Vein endothelial cell (primary cell): ENCODE measurements around the gene ESRRA.

DNA sequence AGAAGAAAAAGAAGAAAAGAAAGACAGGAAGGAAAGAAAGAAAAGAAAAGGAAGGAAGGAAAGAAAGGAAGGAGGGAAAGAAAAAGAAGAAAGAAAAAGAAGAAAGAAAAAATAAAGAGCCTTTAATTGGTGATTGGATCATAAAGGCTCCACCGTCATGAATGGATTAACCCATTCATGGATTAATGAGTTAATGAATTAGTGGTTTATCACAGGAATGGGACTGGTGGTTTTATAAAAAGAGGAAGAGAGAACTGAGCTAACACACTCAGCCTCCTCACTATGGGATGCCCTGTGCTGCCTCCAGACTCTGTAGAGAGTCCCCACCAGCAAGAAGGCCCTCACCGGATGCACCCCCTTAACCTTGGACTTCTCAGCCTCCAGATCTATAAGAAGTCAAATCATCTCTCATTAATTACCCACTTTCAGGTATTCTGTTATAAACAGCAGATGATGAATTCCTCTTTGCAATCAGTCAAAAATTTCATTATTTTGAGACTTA, 9.1 kb upstream of the PLAAT2 start:
- CAGE, long polyA plus RNA = no peak

GRCh38 chr11:63609572-63610085, 4.6 kb downstream of the PLAAT3 start:
- CAGE, long polyA plus RNA = no peak

DNA sequence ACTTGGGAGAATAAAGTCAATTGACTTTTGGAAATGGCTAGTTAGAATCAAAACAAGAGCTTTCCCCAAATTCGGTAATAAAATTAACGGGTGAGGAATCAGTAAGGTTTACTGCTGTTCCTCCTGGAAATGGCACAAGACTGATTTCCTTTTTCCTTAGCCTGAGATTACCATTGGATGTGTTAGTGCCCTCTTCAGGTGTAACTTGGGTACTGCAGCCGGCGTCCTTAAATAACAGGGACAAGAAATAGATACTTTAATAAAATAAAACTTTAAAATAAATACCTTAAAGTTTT, 29.9 kb downstream of the ZFTA start:
- CAGE, long polyA plus RNA = no peak

GRCh38 chr11:63765212-63765900, 3.2 kb downstream of the ZFTA start:
- CAGE, long polyA plus RNA = no peak

DNA sequence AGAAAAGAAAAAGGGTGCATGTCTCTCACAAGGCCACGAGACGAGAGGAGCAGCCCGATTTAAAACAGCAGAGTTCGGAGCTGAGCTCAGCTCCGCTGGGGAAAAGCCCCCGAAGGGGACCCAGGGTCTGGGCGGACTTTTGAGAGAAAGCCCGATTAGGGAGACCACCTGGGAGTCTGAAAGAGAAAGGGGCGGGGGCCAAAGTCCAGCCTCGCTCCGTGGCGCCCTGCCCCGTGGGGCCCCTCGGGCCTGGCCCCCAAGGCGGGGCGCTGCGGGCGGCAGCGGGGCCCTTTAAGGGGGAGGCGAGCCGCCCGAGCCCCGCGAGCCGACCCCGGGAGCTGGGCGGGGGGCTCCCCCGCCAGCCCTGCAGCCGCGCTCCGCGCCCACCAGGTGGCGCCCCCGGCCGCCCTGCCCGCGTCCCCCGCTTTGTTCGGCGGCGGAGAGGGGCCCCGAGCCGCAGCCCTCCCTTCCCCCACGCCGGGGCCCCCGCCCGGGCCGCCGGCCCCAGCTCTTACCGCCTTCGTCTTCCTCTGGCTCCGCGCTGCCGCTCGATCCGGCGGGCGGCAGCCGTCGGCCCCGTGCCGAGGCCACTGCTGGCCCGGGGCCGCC, 502 bp downstream of the ZFTA start:
- CAGE, long polyA plus RNA = no peak

DNA sequence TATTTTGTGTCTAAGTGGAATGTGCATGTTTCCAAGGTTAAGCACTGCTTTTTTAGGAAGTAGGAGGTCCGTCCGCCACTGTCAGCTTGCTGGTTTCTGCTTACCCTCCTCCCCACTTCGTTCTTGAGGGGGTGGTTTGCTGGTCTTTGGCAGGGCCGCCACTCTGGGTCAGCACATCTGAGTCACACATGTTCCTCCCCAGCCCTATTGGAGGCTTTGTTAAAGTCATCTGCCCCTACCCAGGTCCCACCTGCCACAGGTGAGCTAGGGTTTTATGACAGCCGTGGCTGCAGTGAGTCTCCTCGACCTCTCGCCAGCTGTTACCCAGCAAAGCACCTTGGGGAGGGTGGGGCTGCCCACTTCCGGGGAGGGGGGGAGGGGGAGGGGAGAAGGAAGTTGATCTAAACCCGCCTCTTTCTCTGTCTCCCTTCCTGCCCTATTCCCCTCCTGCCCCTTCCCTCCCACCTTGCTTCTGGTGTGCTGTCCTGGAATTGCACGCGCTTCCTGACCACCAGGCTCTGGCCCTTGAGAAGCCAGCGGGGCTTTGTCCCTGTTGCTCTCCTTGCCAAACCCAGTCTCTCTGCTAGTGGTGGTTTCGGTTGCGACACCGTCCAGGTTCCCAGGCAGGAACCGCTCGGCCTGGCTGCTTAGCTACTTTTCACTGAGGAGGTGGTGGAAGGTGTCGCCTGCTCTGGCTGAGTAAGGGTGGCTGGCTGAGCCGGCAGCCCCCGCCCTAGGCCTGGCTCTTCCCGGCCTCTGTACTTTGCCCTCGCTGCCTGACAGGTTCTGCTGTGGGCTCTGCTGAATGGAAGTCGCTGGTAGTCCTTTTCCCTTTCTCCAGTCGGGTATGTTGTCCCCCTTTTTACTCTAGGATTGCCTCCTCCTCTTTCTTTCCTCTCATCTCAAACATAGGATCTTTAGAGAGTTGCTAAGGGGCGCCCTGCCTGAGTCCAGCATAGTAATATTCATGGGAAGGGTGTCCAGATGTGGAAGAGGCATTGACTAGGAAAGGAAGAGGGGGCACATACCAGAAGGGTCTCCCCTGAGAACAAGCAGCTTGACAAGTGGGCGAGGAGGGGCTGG, 28.5 kb downstream of the RCOR2 start:
- CAGE, long polyA plus RNA = no peak

DNA sequence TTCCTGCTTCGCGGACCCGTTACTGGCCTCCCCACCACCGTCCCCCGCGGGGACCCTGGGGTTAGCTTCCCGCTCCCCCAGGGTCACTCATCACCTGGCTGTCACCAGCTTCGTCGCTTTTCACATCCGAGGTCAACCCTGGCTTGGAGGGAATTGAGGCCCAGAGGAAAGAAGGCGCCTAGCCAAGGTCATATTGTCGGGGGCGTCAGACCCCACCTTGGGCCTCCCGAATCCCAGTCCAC, 467 bp downstream of the NAA40 start:
- CAGE, long polyA plus RNA = no peak

- CAGE, long polyA plus RNA = no peak
These were observed 760 bp downstream of the NAA40 start for GRCh38 chr11:63939590-63939934.

GRCh38 chr11:63951931-63952781, 13.4 kb downstream of the NAA40 start:
- CAGE, long polyA plus RNA = no peak

DNA sequence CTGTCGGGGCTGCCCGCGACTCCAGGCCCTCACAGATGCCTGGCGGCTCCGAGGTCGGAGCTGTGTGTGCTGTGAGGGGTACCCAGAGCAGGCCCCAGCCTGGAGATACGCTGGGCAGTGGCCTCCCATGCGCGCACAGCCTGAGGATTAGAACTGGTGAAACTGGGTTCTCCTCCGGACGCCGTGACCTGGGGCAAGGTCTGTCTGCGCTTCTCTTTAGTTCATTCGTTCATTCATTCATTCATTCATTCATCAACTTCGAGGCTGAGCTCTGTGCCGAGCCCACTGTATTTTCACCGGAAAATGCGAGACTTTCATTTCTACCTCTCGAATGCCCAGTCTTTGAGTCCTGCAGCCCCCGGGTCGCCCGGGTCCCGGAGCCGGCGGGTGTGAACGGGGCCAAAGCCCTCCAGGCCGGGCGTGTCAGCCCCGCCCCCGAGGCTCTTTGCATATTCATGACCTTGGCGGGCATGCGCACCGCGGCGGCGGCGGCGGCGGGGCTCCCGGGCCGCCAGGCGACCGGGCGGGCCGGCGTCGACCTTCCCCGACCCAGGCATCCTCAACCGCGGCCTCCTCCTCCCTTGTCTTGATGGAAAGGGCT, 24.8 kb downstream of the FLRT1 start:
- CAGE, long polyA plus RNA = no peak

- CAGE, long polyA plus RNA = no peak
These were observed 891 bp downstream of the FERMT3 start for GRCh38 chr11:64207064-64208159.

GRCh38 chr11:64267873-64268370, 16.5 kb downstream of the BAD start:
- CAGE, long polyA plus RNA = no peak

- CAGE, long polyA plus RNA = no peak
These were observed 111 bp upstream of the ESRRA start for GRCh38 chr11:64305349-64305476.

DNA sequence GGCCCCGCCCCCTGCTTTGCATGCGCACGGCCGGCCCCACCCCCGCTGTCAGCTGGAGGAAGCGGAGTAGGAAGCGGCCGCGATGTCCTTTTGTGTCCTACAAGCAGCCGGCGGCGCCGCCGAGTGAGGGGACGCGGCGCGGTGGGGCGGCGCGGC, at the start of gene ESRRA:
Gene ESRRA (plus strand): TSS at position 48 of the 156 bp plus-strand sequence.
- CAGE, long polyA plus RNA = no peak

DNA sequence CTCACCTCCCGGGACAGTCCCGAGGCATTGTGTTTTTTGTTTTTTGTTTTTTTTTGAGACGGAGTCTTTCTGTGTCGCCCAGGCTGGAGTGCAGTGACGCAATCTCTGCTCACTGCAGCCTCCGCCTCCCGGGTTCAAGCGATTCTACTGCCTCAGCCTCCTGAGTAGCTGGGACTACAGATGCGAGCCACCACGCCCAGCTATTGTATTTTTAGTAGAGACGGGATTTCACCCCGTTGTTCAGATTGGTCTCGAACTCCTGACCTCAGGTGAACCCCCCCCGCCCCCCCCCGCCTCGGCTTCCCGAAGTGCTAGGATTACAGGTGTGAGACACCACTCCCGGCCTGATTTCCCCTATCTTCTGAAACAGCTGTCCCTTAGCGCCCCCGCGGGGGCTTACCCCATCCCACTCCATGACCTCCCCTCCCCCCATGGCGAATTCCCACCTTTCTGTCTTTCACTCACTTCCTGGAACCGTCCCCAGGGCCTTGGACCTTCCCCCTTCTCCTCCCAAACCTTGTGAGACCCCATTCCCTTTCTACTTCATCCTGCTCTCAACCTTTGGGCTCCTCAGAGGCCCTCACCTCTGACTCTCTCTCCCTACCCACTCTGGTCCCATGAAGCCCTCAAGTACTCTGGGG, 763 bp downstream of the PRDX5 start:
- CAGE, long polyA plus RNA = no peak

- CAGE, long polyA plus RNA = no peak
These were observed 1.4 kb downstream of the PRDX5 start for GRCh38 chr11:64319251-64319859.

GRCh38 chr11:64339482-64339785, 570 bp upstream of the CCDC88B start:
- CAGE, long polyA plus RNA = no peak

- CAGE, long polyA plus RNA = no peak
These were observed 15.2 kb downstream of the SLC22A12 start for GRCh38 chr11:64606186-64606632.

GRCh38 chr11:64642469-64642898, 51.5 kb downstream of the SLC22A12 start:
- CAGE, long polyA plus RNA = no peak

GRCh38 chr11:64675169-64675813, 47.7 kb downstream of the NRXN2 start:
- CAGE, long polyA plus RNA = no peak